Daoy (cell line): Measurements from ENCODE around the genes TGM2 and ADIG.

- RAMPAGE, long total RNA, result no peak
These were observed 72.4 kb downstream of the SRC start for GRCh38 chr20:37418418-37418617.

- RAMPAGE, long total RNA, result no peak
These were observed 14.9 kb upstream of the NNAT start for GRCh38 chr20:37506021-37506696.

GRCh38 chr20:37514339-37515054 lies 6.6 kb upstream of the NNAT start:
- RAMPAGE, long total RNA, result no peak

GRCh38 chr20:37524127-37525551 lies 3.0 kb downstream of the BLCAP start:
- RAMPAGE, long total RNA, result no peak

DNA sequence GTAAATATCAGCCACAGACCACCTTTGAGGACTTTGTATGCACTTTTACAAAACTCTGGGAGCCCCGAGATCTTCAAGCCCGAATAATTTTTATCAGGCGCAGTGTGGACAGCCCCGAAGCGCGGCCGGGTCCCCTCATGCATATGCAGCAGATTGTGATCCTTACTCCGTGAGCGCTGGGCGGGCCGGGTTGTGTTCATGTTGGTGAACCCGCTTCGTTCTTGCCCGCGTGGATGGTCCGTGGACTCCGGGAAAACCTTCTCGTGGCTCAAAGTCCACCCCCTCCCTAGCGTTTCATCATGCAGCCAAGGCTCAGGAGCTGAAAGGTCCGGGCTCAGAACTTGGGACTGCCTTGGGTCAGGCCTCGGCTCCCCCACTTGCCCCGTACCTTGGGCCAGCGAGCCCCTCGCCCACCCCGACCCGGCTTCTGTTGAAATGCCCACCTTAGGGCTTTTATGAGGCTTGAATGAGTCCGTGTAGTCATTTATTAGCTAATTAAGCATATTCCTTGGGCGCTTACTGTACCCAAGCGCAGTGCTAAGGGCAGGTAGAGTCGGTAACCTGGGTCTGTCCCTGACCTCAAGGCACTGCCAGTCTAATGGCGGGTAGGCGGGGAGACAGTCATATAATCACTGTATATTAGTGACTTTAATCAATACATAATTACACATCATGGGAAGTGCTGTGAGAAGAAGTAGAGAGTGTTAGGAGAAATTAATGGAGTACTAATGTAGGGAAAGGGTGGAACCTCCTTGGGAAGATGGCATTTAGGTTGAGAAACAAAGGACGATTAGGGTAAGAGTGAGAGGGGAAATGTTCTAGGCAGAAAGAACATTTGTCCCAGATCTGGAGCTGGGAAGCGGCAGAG lies 562 bp upstream of the BLCAP start:
- RAMPAGE, long total RNA, result no peak

GRCh38 chr20:37914605-37915591 lies 12.0 kb downstream of the VSTM2L start:
- RAMPAGE, long total RNA, result no peak

GRCh38 chr20:38069848-38070678 lies 36.5 kb downstream of the RPRD1B start:
- RAMPAGE, long total RNA, result no peak

DNA sequence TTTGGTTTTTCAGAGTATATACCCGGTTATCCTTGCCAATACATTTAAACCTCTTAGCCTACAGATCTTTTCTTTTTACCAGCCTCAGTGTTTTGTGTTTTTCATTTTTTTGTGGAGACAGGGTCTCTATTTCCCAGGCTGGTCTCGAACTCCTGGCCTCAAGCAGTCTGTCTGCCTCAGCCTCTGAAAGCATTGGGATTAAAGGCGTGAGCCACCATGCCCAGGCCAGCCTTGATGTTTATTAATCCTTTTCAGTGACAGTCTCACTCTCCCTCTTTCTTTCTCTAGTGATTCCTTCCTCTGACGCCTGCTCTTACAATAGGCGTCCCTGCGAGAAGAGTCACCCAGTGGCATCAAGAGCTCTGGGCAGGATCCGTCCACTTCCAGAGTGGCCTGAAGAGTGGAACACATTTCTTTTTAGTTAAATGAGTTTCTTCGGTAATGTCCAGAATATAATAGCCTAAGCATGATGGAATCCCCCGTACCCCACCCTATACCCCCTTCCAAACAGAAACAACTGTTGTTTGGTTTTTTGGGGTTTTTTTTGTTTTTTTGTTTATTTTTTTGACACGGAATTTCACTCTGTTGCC lies 53.0 kb downstream of the RPRD1B start:
- RAMPAGE, long total RNA, result no peak

- RAMPAGE, long total RNA, result no peak
These were observed 39.6 kb downstream of the TGM2 start for GRCh38 chr20:38125344-38125949.

GRCh38 chr20:38164800-38165623 lies at the start of gene TGM2:
Gene TGM2, minus strand, starts transcription at chr20:38165270.
- RAMPAGE, long total RNA, result no peak

- RAMPAGE, long total RNA, result no peak
These were observed 21.2 kb downstream of the KIAA1755 start for GRCh38 chr20:38239171-38239903.

DNA sequence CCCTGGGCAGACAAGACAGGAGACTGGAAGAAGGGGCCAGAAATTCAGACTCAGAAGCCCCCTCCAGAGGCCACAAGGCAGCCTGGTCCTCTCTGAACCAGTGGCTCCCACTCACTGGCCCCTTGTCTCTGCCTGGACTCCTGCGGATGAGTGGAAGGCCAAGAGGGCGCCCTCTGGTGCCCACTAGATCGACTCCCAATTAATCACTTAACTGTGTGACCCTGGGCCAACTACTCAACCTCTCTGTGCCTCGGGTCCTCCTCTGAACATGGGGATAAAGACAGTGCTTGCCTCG lies 12.7 kb upstream of the BPI start:
- RAMPAGE, long total RNA, result no peak

DNA sequence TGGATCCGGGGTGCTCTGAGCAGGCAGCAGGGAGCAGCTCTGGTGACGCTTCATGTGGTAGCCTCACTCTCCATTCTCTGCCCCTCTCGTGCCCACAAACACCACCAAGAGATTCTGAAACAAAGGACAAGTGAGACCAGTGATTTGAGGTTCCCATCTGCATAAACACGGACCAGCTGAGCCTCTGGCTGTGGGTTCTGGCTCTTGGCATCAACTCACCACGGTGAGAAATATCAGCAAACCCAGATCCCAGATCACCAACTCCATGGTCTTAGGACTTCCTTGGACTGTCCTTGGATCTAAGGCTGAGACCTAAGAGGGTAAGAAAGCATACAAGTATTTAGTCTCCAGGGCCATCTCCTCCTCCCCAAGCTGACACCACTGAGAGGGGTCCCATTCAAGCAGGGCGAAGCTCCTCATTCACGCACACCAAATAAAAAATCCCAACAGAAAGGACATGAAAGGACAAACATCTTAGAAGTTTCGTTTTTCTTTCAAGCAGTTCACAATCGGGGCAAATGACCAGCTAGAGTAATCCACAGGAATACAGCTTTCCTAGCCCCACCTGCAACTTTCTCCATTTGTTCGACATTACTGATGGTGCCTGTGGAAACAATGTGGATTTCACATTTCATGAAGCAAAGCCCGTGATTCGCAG lies 51.7 kb upstream of the RALGAPB start:
- RAMPAGE, long total RNA, result no peak

GRCh38 chr20:38434704-38435687 lies 37.6 kb upstream of the RALGAPB start:
- RAMPAGE, long total RNA, result no peak

- RAMPAGE, long total RNA, result no peak
These were observed 30.8 kb upstream of the RALGAPB start for GRCh38 chr20:38441821-38442254.

DNA sequence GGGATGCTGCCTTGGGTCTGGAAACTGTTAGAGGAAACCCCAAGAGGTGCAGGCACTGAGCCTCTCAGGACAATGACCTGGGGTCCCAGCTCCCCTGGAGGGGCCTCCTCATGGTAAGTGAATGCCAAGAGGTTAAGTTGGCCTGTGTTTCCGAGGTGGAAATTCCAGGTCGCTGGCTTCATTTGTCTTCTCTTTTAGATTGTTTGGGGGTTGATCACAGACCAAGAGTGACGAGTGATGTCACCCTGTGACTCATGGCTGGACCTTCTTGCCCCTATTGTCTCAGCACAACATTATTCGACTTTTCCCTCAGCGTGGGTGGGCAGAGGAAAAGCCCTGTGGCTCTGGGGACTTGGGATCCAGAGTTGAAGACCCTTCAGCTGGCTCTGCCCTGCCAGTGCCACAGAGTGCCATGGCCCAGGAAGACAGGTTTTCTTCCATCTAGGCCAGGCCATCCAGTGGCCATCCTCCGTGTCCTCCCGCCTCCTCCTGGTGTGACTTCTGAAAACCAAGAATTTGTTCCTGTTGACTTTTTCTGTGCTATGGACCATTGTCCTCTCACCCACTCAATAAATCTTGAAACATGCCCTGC lies 22.2 kb upstream of the RALGAPB start:
- RAMPAGE, long total RNA, result no peak

- RAMPAGE, long total RNA, result no peak
These were observed 768 bp upstream of the RALGAPB start for GRCh38 chr20:38471822-38472328.

DNA sequence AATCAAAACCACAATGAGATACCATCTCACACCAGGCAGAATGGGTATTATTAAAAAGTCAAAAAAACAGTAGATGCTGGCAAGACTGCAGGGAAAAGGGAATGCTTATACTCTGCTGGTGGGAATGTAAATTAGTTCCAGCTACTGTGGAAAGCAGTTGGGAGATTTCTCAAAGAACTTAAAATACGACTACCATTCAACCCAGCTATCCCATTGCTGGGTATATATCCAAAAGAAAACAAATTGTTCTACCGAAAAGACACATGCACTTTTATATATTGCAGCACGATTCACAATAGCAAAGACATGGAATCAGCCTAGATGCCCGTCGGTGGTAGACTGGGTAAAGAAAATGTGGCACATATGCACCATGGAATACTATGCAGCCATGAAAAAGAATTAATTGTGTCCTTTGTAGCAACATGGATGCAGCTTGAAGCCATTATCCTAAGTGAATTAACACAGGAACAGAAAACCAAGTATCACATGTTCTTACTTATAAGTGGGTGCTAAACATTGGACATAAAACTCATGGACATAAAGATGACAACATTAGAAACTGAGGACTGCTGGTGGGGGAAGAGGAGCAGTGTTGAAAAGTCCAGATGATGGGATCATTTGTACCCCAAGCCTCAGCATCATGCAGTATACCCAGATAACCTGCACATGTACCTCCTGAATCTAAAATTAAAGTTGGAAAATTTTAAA lies 32.4 kb downstream of the RALGAPB start:
- RAMPAGE, long total RNA, result no peak

DNA sequence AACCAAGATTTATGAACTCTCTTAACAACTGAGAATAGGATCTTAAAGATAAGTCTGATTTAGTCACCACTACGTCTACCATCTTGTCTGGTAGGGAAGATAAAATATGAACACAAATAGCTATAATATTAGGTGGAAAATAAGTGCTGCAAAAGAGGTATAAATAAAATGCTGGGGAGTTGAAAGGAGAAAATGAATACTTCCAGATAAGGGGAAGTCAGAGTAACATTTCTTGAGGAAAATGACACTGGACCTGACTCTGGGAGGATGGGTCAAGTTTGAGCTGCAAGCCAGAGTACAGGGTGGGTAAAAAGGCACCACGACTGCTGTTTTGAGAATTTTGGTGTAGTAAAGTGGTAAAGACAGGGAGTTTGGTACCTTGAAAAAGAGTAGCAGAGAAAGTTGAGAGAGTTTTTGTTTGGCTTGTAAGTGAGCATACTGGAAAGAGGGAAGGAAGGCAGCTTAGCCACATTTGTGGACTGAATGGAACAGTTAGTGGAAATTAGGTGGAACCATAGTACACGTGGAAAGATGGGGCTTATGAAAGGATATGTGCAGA lies 39.3 kb upstream of the ADIG start:
- RAMPAGE, long total RNA, result no peak

- RAMPAGE, long total RNA, result no peak
These were observed at the start of gene ADIG for GRCh38 chr20:38580774-38581338. Gene ADIG, plus strand, starts transcription at chr20:38581197.